ENCODE measurements around the genes TMEM185A and HSFX1.

GRCh38 chrX:147877557-147878223 lies 34.0 kb upstream of the FMR1 start:
- PRO-cap, 2 experiments = peak in 1 of 2 experiments; most common plus-strand start chrX:147877974 (in 1); most common minus-strand start chrX:147877839 (in 1)

DNA sequence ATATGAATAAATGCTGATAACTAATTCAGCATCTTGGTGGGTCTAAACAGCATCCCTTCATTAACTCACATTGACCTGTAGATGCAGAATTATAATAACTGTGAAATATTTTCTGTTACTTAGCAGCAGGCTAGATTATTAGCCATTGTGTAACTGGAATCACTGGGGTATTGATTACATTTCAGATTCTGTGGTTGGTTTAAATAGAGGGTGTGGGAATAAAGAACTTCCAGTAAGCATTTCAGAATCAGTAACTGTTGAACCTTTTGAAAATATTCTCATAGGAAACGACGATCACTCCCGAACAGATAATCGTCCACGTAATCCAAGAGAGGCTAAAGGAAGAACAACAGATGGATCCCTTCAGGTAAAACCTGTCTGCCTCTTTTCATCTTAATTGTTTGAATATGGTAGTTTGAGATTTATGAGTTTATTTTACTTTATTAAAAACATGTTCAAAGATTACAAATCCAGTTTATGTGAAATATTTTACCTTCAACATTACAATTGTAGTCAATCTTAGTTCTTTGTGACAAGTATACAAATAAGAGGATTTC lies 33.6 kb downstream of the FMR1 start:
- PRO-cap, 2 experiments = no peak in any of the 2 experiments

- PRO-cap, 2 experiments = no peak in any of the 2 experiments
These were observed 148.2 kb downstream of the FMR1NB start for GRCh38 chrX:148129292-148129701.

DNA sequence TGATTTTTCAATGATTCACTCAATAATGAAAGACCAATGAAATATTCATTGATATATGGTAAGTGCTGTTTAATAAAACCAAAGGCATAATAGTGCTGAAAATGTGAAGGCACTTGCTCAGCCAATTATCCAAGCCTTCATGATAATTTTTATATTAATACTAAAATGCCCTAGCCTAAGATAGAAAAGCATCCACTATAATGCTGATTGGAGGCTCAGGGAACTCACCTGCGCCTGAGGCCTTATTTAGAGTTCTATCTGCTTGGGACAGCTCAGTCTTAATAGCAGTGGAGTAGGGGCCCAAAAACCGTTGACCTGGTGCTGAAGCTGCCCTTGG lies 434.2 kb downstream of the ENSG00000287585 start:
- PRO-cap, 2 experiments = no peak in any of the 2 experiments

DNA sequence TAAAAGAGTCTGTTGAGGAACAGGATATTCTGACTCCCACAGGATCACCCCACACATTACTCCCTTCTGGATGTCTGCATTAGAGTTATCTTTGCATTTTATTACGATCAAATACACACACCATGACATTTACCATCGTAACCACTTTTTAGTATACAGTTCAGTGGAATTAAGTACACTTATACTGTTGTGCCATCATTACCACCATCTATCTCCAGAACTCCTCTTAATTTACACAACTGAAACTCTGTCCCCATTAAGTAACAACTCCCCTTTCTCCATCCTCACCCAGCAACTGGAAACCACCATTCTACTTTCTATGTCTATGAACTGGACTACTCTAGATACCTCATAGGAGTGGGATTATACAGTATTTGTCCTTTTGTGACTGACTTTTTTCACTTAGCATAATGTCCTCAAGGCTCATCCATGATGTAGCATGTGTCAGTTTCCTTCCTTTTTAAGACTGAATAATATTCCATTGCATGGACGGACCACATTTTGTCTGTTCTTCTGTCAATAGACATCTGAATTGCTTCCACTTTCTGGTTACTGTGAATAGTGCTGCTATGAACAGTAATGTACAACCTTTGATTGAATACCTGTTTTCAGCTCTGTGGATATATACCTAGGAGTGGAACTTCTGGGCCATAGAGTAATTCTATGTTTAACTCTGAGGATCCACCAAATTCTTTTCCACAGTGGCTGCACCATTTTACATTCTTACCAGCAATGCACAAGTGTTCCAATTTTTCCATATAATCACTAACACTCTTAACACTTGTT lies 21.4 kb downstream of the IDS start:
- PRO-cap, 2 experiments = no peak in any of the 2 experiments

DNA sequence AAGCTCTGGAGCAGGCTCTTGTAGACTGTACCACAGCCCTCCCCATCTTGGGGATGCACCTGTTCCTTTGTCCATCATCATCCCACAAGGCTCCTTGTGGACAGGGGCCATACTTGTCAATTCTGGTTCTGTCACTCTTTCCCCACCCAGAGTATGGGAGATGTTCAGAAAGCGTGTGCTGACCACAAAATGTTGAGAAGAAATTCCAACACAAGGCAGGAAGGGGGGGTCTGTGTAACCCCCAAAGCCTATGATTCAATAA lies 18.6 kb downstream of the IDS start:
- PRO-cap, 2 experiments = no peak in any of the 2 experiments

- PRO-cap, 2 experiments = peak in 2 of 2 experiments; most common plus-strand start chrX:149631843 (in 1); most common minus-strand start chrX:149631792 (in 2)
These were observed at the start of gene TMEM185A for GRCh38 chrX:149631519-149632310. Gene TMEM185A, minus strand, starts transcription at chrX:149631792.

DNA sequence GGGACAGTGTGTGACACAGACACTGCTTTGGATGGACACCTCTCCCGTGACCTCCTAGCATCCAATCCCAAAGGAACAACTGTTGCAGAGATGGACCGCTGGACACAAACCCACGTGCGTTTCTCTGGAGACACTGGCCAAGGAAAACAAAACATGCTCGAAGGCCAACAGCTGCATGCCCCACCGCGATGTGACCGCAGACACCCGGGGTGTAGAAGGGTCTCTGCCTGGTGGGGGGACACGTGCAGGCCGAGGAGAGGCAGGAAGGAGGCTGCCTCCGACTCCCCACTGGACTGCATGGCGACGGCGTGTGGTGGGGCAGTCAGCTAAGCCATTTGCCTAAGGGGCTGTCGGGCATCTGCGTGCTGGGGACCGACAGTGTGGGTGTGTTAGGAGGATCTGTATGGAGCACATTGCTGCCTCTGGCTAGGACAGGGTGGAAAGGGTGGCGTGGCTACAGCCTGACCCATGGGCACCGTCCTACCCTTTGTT lies at the start of gene HSFX1:
Gene HSFX1 (plus strand): TSS at position 272 of the 492 bp plus-strand sequence.
- PRO-cap, 2 experiments = no peak in any of the 2 experiments

- PRO-cap, 2 experiments = no peak in any of the 2 experiments
These were observed 4.4 kb downstream of the HSFX4 start for GRCh38 chrX:149933603-149934399.

- PRO-cap, 2 experiments = no peak in any of the 2 experiments
These were observed 146.6 kb upstream of the EOLA2 start for GRCh38 chrX:150084956-150085238.

GRCh38 chrX:150372174-150372772 lies 9.2 kb downstream of the MAMLD1 start:
- PRO-cap, 2 experiments = no peak in any of the 2 experiments

GRCh38 chrX:150525501-150526091 lies 42.8 kb upstream of the MTM1 start:
- PRO-cap, 2 experiments = no peak in any of the 2 experiments

DNA sequence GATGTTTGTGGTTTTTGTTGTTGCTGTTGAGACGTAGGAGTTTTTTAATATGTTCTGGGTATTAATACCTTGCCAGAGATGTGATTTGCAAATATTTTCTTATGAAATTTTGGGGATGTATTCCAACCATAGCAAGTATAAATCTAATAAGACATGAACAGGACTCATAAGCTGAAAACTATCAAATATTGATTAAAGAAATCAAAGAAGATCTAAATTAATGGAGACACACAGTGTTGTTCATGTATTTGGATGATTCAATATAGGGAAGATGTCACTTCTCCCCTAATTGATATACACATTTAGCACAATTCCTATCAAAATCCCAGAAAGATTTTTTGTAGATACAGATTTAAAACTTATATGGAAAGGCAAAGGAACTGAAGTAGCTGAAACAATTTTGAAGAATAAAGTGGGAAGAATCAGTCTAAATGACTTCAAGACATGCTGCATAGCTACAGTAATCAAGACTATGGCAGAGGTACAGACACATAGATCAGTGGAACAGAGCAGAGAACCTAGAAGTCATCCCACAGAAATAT lies 13.3 kb downstream of the MTMR1 start:
- PRO-cap, 2 experiments = no peak in any of the 2 experiments

GRCh38 chrX:150984206-150985263 lies 1.4 kb downstream of the HMGB3 start:
- PRO-cap, 2 experiments = peak in 1 of 2 experiments; most common plus-strand start chrX:150984391 (in 1); most common minus-strand start chrX:150984248 (in 1)

DNA sequence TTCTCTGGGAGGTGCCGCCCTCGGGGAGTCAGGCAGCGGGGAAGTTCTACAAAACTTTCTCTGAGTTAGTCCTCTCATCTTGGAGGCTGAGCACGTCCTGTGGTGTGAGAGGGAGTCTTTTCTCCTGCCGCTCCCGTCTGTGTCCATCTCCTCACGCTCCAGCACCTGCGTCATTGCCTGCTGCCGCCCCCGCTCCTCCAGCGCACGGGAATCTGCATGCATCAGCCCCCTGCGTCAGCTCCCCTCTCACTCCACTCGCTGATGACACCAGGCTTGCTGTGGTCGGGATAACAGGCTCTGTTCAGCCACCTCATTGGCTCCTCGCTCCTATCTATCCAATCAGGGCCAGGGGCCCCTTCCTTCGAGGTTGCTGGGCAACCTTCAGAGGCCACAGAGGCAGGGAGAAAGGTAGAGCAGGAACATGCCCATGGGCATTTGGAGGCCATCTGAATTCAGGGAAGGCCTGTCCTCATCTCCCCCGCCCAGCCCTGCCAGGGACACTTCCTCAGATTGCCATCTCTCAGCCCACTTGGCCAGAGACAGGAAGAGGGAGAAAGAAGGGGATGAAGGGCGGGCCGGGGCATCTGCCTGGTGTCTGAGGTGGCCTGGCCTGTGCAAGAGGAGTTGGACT lies 9.3 kb downstream of the ZNF185 start:
- PRO-cap, 2 experiments = no peak in any of the 2 experiments

GRCh38 chrX:152914887-152916106 lies 17.4 kb downstream of the ZNF185 start:
- PRO-cap, 2 experiments = no peak in any of the 2 experiments

DNA sequence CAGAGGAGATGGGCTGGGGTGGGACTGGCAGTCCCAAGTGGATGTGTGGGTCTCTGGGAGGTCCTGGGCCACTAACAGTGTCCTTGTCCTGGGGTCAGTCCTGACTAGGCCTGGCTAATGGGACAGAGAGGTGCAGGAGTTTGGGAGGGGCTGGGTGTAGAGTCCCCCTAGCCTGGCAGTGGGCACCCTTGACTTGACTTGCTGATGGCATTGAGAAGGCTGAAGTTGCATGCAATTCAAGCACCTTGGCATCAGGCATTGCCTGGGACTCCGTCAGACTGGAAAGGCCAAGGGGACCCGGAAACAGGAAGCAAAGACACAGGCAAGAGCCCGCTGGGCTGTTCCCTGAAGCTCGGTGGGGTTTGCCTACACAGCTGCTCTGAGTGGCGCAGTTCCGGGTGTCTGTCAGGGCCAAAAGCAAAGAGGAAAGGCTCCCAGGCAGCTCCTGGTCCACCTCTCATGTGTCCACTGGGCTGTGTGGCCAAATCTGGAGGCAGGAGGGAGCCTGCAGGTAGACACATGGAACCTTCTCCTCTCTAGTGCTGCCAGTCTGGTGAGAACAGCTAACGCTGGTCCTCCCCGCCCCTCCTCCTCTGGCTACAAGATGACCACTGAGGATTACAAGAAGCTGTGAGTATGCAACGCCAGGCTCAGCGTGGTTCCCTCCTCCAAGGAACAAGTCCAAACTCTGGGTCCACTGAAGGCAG lies 19.8 kb downstream of the ZNF185 start:
- PRO-cap, 2 experiments = no peak in any of the 2 experiments

GRCh38 chrX:152971768-152972467 lies 22.0 kb downstream of the PNMA5 start:
- PRO-cap, 2 experiments = no peak in any of the 2 experiments

GRCh38 chrX:153474451-153475141 lies 4.2 kb upstream of the HAUS7 start:
- PRO-cap, 2 experiments = peak in 2 of 2 experiments; most common plus-strand start chrX:153474940 (in 2)

DNA sequence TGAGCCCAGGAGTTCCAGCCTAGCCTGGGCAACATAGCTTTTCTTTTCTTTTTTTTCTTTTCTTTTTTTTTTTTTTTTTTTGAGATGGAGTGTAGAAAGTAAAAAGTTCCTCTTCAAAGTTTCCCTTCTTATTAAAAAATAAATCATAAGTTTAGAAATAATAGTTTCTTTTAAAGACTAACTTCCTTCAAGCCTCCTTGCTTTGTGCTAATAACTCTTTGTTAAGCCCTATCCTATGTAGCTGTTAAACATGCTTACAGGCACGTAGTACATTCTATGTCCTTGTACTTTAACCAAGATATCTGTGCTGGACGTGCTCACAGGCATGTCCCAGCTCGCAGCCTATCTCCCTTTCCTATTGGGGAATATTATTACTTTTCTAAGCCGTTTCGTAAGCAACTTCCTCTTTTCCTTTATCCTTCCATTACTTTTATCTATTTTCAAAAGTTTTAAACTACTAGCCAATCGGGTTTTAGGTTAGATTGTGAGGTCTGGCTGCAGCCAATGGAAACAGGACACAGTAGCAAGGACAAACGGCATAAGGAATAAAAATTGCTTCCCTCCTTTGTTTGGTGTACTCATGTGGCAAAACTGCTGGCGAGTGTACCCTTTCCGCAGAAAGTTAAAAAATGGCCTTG lies 2.4 kb upstream of the PNCK start:
- PRO-cap, 2 experiments = no peak in any of the 2 experiments

All from Metastatic Liver Carcinoma in the Lung (tissue), 2 donors.